Prostate gland (tissue), 2 donors: ENCODE data around the genes ZNF280A, MIF, CABIN1 and GGT5.

DNA sequence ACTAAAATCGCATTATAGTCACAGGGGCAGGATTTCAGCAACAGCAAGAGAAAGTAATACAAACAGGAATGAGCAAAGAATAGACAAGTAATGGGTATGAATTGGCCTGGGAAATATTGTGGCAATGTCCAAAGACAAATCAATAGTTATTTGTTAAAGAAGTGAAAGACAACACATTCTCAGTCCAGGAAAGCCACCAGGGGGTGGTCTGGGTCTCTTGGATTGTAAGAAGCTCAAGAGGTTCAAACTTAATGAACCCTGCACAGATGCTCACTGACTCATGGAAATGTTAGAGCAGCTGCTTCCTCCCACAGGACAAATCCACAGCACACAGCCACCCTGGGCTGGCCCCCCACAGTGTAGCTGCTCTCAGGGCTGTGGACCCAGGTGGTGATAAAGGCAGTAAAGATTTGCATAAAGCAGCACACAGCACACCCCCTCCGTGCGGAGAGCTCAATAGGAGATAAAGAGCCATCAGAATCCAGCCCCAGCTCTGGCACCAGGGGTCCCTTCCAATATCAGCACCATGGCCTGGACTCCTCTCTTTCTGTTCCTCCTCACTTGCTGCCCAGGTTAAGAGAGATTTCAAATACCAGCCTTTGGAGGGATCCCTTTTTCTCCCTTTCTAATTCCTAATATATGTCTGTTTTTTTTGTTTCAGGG, 124.7 kb downstream of the VPREB1 start:
- PRO-cap = no peak
- RAMPAGE, long total RNA, 2 experiments = no peak in any of the 2 experiments

DNA sequence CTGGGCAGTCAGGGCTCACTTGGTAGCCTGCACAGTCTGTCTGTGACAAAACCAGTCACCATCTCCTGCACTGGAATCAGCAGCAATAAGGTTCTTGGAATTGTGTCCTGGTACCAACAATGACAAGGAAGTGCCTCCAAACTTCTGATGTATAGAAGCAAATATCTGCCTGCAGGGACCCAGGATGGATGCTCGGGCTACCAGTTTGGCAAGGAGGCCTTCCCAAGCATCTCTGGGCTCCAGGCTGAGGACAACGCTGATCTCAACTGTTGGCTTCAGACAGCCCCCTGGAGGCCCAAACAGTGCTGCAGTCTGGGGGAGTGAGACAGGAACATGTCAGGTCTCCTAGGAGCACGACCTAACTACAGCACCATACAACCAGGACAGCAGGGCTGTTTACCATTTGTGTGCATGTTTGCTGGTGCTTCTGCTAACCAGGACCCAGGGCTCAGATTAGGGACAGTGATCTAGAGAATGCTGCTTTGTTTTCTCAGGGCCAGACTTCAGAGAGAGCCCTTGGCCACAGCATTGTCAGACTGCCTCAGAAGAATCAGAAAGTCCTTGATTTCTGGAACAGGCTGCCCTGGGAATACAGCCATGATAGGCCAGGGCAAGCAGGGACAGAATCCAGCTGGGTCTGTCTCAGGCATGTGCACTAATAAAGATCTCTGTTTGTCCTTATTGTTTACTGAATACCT, 126.4 kb downstream of the VPREB1 start:
- PRO-cap = no peak
- RAMPAGE, long total RNA, 2 experiments = no peak in any of the 2 experiments

- PRO-cap = no peak
- RAMPAGE, long total RNA, 2 experiments = no peak in any of the 2 experiments
These were observed 128.0 kb downstream of the ZNF280B start for GRCh38 chr22:22380246-22381318.

DNA sequence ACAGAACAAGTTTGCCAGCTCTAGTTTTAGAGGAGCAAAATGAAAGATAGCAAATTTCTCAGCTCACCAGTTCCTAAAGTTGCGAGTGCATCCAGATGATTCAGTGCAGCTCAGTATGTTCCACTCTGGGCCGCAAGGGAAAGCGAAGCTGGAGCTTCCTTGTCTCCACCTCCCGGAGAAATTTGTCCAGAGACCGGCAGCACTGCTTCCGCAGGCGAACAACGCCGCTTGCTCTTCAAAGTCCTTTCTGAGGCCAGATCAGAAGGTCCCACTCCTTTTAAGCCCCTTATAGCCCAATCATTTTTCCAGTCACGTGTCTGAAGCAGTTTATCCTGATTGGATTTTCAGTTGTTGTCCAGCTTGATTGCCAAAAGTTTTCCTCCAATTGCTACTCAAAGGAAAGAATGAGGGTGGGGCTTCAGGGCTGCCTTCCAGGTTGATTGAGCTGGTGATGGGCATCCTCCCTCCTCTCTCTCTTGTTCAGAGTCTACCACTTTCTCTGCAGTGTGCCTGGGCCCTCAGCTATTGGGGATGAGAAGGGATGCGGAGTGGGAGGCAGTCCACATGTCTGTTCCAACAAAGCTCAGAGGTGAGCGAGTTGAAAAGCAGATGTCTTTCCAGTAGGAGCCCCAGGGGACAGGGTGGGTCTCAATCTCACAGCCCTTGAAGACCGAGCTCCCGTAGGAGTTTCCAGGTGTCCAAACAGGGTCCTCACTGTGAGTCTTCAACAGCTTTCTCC, at the start of gene ZNF280A:
ZNF280A (minus strand) TSS at position 249 of the 739 bp plus-strand sequence.
- PRO-cap = unidirectional peak, minus-strand start at position 249 of the sequence
- RAMPAGE, long total RNA, 2 experiments = no peak in any of the 2 experiments

- PRO-cap = no peak
- RAMPAGE, long total RNA, 2 experiments = no peak in any of the 2 experiments
These were observed 17.1 kb downstream of the IGLL5 start for GRCh38 chr22:22904639-22905176.

DNA sequence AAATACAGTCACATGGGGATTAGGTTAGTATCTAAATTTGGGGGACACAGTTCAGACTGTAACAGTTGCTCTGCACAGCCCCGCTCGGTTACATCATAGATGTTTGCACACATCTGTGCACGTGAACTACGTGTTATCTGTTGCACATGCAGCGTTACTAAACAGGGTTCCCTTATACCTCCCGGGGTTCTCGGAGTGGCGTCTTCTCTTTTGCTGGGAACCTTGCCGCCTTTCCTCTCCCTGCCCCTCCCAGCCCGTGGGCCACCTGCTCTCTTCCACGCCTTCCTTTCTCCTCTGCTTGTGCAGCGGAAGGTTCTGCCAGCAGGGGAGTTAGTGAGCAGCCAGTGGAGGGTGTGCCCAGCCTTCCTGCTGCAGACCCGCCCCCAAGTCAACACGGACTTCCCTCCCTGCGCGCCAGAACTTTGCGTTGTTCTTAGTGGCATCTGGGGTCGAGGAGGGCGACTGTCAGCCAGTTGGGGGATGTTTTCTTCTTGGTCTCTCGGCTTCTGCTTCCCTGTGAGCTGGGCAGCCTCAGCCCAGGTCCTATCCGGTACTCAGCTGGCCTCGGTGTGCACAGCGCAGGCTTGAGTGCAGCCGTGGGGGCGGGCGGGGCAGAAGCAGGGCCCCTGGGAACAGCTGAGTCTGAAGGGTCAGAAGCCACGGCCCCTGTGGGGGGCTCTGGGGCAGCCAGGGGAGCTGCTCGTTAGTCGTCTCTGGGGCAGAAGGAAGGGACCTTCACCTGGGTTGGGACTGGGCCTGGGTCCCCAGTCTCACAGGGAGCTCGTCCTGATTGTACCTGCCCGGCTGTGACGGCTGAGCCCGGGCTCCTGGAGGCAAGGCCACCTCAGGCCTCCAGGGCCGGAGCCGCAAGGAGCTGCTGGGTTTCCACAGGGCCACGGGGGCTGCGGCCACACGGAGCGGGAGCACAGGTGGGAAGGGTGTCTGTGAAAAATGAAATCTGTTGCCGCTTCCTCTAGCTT, 146.7 kb downstream of the IGLL1 start:
- PRO-cap = bidirectional peak, plus-strand start at position 397 of the sequence, minus-strand start at position 296 of the sequence
- RAMPAGE, long total RNA, 2 experiments = start-site peak on the plus strand in 2 of 2 experiments, centred at positions 429 to 432 of the sequence, 25 to 115 reads per replicate

- PRO-cap = no peak
- RAMPAGE, long total RNA, 2 experiments = no peak in any of the 2 experiments
These were observed 14.8 kb upstream of the RGL4 start for GRCh38 chr22:23675911-23676615.

DNA sequence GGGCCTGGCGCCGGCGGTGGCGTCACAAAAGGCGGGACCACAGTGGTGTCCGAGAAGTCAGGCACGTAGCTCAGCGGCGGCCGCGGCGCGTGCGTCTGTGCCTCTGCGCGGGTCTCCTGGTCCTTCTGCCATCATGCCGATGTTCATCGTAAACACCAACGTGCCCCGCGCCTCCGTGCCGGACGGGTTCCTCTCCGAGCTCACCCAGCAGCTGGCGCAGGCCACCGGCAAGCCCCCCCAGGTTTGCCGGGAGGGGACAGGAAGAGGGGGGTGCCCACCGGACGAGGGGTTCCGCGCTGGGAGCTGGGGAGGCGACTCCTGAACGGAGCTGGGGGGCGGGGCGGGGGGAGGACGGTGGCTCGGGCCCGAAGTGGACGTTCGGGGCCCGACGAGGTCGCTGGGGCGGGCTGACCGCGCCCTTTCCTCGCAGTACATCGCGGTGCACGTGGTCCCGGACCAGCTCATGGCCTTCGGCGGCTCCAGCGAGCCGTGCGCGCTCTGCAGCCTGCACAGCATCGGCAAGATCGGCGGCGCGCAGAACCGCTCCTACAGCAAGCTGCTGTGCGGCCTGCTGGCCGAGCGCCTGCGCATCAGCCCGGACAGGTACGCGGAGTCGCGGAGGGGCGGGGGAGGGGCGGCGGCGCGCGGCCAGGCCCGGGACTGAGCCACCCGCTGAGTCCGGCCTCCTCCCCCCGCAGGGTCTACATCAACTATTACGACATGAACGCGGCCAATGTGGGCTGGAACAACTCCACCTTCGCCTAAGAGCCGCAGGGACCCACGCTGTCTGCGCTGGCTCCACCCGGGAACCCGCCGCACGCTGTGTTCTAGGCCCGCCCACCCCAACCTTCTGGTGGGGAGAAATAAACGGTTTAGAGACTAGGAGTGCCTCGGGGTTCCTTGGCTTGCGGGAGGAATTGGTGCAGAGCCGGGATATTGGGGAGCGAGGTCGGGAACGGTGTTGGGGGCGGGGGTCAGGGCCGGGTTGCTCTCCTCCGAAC, at the start of gene MIF:
MIF (plus strand) TSS at position 42 of the 1,001 bp plus-strand sequence.
- PRO-cap = bidirectional peak, plus-strand start at position 42 of the sequence, minus-strand start outside the sequence; bidirectional peak, plus-strand start at position 515 of the sequence, minus-strand start at position 563 of the sequence; bidirectional peak, plus-strand start at position 619 of the sequence, minus-strand start at position 585 of the sequence
- RAMPAGE, long total RNA, 2 experiments = start-site peak on the plus strand in 2 of 2 experiments, centred at positions 60 to 75 of the sequence, 4,968 to 6,349 reads per replicate

DNA sequence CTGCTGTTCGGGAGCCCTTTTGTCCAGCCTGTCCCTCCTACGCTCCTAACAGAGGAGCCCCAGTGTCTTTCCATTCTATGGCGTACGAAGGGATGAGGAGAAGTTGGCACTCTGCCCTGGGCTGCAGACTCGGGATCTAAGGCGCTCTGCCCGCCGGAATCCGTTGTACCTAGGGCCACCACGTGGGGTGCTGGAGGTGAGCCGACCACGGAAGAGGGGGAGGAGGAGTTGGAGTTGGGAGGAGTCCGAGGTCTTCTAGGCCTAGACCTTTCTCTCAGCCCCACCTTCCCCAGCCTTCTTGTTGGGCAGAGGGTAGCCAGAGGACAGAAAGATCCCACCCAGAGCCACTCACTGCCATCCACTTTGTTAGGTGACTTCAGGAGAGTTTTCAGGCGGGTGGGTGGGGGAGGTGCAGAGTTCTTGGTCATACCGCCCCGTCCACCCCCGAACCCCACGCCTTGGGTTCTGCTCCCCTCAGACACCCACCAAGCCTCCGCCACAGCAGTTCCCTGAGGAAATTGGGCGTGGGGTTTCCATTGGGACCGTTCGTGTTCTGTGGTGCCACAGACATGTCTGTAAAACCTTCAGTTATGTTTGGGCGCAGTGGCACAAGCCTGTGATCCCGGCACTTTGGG, 1.3 kb downstream of the MIF start:
- PRO-cap = unidirectional peak, minus-strand start at position 165 of the sequence
- RAMPAGE, long total RNA, 2 experiments = no peak in any of the 2 experiments

- PRO-cap = no peak
- RAMPAGE, long total RNA, 2 experiments = no peak in any of the 2 experiments
These were observed 12.8 kb downstream of the MIF start for GRCh38 chr22:23906727-23907703.

- PRO-cap = bidirectional peak, plus-strand start at chr22:24011313, minus-strand start at chr22:24011037
- RAMPAGE, long total RNA, 2 experiments = start-site peak on the plus strand in 2 of 2 experiments, at chr22:24011335-24011438 at its widest, 19 to 86 reads per replicate
These were observed at the start of gene CABIN1 for GRCh38 chr22:24011144-24012151. Gene CABIN1, plus strand, starts transcription at chr22:24011304.

- PRO-cap = no peak
- RAMPAGE, long total RNA, 2 experiments = no peak in any of the 2 experiments
These were observed 40.4 kb downstream of the CABIN1 start for GRCh38 chr22:24051344-24052067.

DNA sequence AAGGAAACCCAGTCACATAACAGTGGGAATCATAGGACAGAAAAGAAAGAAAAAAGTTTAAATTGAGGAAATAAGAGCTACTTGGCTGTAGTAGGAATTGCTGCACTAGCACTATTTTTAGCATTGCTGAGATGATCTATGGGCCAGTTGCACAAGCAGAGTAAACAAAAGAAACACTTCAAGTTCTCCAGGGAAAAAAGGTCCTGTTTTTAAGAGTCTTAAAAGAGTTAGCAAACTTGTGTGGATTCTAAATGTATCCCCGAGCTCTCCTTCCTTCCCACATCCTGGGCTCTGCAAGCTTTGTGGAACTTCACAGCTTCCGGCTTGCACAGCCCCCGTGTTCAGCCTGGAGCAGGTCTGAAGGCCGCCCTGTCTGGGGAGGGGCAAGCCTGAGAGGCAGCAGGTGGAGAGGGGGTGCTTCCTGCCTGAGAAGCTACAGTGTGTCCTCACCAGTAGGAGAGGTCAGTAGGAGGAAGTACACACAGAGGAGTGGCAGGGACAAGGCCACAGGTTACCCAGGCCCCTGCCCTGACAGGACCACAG, 35.1 kb upstream of the SUSD2 start:
- PRO-cap = no peak
- RAMPAGE, long total RNA, 2 experiments = no peak in any of the 2 experiments

- PRO-cap = no peak
- RAMPAGE, long total RNA, 2 experiments = no peak in any of the 2 experiments
These were observed 31.0 kb upstream of the SUSD2 start for GRCh38 chr22:24150297-24150610.

DNA sequence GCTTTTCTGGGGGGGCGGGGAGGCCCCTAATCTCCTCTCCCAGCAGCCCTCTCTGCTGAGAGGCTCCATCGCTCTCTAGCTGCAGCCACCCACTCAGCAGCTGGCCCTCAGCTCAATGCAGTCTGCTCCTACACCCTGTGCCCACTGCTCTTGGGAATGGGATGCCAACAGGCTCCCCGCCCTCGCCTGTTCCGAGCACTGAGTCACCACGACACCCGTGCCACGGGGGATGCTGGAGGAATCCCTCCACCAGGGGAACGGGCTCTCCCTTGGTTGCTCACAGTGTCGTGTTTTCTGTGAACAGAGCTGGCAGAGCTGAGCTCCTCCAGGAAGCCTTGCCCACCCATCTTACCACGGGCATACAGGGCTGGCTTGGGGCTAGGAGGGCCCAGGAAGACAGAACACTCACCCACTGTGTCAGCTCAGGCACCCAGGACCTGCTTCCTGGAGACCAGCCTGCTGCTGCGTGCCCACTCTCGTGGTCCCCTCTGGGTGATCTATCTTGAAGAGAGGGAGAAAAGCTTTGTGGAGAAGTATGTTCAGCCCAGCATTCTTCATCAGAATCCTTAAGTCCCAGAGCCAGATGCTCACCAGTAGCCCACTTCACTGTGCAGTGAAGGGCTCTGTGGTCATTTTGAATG, 23.3 kb upstream of the SUSD2 start:
- PRO-cap = no peak
- RAMPAGE, long total RNA, 2 experiments = no peak in any of the 2 experiments

GRCh38 chr22:24244902-24245417, at the start of gene GGT5:
Gene GGT5, minus strand, starts transcription at chr22:24245082.
- PRO-cap = no peak
- RAMPAGE, long total RNA, 2 experiments = start-site peak on the minus strand in 1 of 2 experiments, at chr22:24245078-24245082 at its widest, 53 reads per replicate

GRCh38 chr22:24303950-24304471, 33.4 kb downstream of the SPECC1L start:
- PRO-cap = no peak
- RAMPAGE, long total RNA, 2 experiments = no peak in any of the 2 experiments

- PRO-cap = no peak
- RAMPAGE, long total RNA, 2 experiments = no peak in any of the 2 experiments
These were observed 26.2 kb upstream of the ADORA2A start for GRCh38 chr22:24400930-24401891.

DNA sequence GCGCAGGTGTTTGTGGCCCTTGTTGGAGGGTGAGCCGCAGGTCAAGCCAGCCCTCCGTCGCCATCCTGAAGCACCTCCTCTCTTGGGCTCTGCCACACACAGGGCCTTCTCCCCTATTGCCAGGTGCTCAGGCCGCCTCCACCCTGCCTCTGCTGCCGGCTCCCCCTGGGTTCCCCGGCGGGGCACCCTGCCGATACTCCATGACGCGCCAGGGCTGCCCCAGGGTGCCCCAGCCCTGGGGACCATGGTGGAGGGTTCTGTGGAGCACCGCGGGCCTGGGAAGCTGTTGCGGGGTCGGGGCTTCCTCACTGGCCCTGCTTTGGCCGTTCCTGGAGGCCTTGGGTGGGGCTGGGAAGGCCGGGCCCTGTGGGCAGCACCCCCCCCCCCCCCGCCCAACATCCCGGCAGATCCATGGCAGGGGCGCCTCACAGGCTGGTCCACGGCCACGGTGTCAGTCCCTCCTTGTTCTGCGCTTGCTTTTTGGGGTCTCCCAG, 2.4 kb upstream of the ADORA2A start:
- PRO-cap = no peak
- RAMPAGE, long total RNA, 2 experiments = no peak in any of the 2 experiments

GRCh38 chr22:24497441-24498520, 2.6 kb downstream of the UPB1 start:
- PRO-cap = no peak
- RAMPAGE, long total RNA, 2 experiments = no peak in any of the 2 experiments